ENCODE results near the genes PIERCE1, ENSG00000236543, LCN9 and KCNT1.

DNA sequence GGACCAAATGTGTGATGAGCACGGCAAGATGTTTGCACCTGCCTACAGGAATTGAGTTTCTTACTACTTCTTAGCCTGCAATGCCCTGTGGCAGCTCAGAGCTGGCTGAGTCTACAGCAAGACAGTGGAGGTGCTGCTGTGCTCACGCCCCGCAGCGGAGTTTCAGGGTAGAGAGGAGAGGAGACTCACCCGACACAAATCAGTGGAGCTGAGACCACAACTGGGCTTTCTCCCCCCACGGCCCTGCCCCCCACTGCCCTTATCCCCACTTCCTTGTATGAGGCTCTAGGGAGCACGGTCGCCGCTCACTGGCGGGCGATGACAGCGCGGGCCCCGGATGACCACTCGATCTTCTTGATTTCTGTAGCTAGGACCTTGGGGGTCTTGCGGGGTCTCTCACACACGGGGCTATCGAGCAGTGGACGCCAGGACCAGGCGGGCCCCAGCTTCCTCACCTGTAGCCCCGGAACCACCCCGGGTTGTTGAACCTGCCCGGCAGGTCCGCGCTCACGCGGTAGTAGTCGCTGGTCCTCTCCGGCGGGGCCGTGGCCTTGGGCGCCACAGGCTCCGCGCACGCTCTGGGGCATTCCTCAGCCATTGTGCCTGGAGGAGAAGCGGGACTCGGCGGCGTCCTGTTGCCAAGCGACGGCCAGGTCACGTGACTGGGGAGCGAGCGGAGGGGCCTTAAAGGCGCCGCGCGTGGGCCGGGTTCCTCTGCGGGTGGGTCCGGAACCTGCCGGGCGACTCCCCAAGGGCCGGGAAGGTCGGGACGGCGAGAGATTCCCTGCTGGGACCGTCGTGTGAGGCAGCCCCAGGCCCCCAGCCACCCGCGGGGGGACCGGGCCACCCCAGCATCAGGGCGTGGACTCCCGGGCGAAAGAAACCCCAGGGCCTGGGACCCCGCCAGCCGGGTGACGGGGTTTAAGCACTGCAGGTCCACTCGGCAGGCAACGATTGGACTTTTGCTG, at the start of gene PIERCE1:
PIERCE1 (minus strand) TSS at position 616 of the 968 bp plus-strand sequence.
- PRO-cap: bidirectional peak, plus-strand start at position 707 of the sequence, minus-strand start at position 580 of the sequence
- RAMPAGE, long total RNA: no peak

GRCh38 chr9:135613710-135614434, at the start of gene ENSG00000236543:
Gene ENSG00000236543, plus strand, starts transcription at chr9:135614183.
- PRO-cap: no peak
- RAMPAGE, long total RNA: no peak

GRCh38 chr9:135663148-135663560, at the start of gene LCN9:
Gene LCN9, plus strand, starts transcription at chr9:135663309.
- PRO-cap: no peak
- RAMPAGE, long total RNA: no peak

DNA sequence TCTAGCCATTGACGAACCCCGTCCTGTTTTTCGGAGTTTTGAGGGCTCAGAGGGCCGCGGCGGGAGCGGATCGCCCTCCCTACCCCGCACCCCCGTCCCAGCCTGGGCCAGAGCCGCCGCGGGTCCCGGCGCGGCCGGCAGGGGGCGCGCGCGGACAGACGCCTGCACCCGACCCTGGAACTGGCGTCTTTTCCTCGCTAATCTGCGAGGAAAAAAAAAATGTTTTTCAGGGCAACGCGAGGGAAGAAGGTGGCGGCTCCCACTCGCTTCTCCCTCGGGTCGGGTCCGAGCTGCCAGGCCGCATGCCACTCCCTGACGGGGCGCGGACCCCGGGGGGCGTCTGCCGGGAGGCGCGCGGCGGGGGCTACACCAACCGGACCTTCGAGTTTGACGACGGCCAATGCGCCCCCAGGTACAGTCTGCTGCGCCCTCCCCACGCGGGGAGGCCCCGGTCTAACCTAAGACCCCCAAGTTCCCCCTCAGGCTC, at the start of gene KCNT1:
KCNT1 (plus strand) TSS at position 229 of the 487 bp plus-strand sequence.
- PRO-cap: no peak
- RAMPAGE, long total RNA: no peak

DNA sequence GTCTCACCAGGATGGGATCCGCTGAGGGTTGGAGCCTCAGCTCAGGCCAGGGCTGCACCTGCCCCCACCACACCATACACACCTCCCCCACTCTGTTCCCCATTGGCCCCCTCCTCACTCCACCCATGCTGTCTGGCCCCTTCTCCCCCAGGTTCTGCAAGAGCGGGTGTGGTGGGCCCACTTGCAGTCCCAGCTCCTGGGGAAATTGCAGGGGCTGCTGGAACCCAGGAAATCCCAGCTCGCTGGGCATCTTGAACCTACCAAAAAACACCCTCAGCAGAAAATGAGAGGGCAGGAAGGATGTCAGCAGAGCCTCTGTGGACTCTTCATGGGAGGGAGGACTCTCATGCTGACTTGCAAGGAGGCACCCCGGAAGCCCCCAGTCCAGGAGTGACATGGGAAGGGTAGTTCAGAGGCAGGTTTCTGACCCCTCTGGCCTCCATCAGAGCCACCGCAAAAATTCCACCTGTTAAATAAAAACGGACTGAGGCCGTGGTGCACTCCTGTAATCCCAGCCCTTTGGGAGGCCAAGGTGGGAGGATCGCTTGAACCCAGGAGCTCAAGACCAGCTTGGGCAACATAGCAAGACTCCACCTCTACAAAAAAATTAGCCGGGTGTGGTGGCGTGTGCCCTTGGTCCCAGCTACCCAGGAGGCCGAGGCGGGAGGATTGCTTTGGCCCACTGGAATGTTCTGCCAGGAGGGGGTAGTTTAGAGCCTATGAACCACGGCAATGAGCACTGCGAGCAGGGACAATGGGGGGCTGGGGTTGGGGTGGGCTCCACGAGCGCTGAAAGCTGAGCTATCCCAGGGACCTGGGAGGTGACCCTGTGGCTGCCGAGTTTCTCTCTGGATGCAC, 12.4 kb upstream of the CAMSAP1 start:
- PRO-cap: no peak
- RAMPAGE, long total RNA: no peak

GRCh38 chr9:135980951-135981236, 19.7 kb upstream of the UBAC1 start:
- PRO-cap: no peak
- RAMPAGE, long total RNA: no peak

DNA sequence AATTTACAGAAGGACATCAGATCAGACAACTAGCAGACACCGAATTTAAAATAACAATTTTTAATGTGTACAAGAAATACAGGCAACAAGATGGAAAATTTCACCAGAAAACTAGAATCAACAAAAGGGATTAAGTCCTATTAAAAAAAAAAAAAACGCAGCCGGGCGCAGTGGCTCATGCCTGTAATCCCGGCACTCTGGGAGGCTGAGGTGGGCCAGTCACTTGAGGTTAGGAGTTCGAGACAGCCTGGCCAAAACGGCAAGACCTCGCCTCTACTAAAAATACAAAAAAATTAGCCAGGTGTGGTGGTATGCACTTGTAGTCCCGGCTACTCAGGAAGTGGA, 64.3 kb upstream of the UBAC1 start:
- PRO-cap: no peak
- RAMPAGE, long total RNA: no peak

GRCh38 chr9:136116038-136116917, 2.4 kb downstream of the TMEM250 start:
- PRO-cap: no peak
- RAMPAGE, long total RNA: no peak

- PRO-cap: no peak
- RAMPAGE, long total RNA: no peak
Observed at GRCh38 chr9:136340509-136341074, 13.3 kb downstream of the GPSM1 start.

- PRO-cap: no peak
- RAMPAGE, long total RNA: no peak
Observed at GRCh38 chr9:136377771-136378555, 4.5 kb upstream of the CARD9 start.

- PRO-cap: no peak
- RAMPAGE, long total RNA: no peak
Observed at GRCh38 chr9:136395073-136395543, 4.9 kb downstream of the SNAPC4 start.

DNA sequence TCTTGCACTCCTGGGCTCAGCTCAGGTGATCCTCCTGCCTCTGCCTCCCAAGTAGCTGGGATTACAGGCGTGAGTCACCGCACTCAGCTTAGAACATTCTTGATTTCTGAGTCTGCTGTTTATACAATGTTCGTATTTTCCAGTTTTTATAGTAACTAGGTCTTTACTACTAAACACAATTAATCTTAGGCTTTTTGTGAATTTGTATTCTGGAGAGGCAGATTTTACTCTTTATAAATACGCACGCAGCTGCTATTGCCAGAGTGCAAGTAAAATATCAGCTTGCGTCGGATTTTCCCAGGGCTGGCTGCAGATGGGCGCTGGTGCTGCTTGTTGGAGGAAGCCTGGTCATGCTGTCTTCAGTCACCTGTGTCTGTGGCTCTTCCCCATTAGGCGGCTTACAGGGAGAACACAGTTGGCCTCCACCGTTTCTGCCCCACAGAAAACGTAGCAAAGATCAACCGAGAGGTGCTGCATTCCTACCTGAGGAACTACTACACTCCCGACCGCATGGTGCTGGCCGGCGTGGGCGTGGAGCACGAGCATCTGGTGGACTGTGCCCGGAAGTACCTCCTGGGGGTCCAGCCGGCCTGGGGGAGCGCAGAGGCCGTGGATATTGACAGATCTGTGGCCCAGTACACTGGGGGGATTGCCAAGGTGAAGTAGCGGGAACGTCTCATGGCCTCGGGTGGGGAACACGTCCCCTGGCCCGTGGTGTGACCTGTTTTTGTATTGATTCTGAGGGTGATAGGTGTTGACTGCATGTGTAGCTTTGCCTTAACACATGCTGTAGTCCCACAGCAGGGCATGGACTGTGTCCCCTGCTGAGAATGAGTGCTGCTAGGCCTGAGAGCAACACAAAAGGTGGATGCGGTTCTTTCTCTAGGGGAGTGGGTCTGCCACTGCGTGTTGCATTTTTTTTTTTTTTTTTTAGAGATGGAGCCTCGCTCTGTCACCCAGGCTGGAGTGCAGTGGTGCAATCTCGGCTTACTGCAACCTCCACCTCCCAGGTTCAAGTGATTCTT, 6.4 kb downstream of the PMPCA start:
- PRO-cap: no peak
- RAMPAGE, long total RNA: no peak

DNA sequence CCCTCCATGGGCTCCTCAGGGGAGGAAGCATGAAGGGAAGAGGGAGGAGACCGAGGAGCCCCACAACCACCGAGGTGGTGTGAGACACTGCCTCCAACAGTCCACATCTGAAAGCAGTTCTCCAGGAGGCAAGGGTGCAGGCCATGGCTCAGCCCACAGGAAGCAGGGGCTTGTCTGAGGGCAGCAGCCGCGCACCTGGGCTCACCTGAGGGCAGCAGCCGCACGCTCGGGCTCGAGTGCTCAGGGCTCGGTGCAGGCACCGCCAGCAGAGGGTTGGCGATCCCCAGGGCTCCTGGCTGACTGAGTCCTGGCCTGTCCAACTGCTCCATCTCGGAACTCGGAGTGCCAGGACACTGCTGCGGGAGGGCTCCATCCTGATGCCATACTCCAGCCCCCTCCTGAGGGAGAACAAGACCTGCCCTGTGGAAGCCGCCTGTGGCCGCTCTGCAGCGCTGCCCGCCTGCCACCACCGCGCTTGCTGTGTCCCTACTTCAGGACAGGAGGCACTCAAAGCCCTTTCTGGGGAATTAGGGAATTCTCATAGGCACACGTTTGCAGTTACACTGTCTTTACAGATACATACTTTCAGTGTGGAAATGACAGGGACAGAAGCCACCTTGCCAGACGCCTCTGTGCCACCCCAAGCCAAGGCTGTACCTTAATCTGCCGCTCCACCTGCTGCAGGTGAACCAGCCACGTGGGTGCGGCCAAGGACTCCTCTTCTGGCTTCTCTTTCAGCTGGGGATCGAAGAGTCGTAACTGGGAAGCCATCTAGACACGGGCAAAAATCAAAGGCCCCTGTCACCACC, 16.0 kb upstream of the INPP5E start:
- PRO-cap: no peak
- RAMPAGE, long total RNA: no peak

- PRO-cap: no peak
- RAMPAGE, long total RNA: no peak
Observed at GRCh38 chr9:136459666-136460159, 20.1 kb upstream of the INPP5E start.

GRCh38 chr9:136481915-136482258, 953 bp downstream of the SEC16A start:
- PRO-cap: no peak
- RAMPAGE, long total RNA: no peak

GRCh38 chr9:136495215-136496419, 12.8 kb upstream of the SEC16A start:
- PRO-cap: no peak
- RAMPAGE, long total RNA: no peak

DNA sequence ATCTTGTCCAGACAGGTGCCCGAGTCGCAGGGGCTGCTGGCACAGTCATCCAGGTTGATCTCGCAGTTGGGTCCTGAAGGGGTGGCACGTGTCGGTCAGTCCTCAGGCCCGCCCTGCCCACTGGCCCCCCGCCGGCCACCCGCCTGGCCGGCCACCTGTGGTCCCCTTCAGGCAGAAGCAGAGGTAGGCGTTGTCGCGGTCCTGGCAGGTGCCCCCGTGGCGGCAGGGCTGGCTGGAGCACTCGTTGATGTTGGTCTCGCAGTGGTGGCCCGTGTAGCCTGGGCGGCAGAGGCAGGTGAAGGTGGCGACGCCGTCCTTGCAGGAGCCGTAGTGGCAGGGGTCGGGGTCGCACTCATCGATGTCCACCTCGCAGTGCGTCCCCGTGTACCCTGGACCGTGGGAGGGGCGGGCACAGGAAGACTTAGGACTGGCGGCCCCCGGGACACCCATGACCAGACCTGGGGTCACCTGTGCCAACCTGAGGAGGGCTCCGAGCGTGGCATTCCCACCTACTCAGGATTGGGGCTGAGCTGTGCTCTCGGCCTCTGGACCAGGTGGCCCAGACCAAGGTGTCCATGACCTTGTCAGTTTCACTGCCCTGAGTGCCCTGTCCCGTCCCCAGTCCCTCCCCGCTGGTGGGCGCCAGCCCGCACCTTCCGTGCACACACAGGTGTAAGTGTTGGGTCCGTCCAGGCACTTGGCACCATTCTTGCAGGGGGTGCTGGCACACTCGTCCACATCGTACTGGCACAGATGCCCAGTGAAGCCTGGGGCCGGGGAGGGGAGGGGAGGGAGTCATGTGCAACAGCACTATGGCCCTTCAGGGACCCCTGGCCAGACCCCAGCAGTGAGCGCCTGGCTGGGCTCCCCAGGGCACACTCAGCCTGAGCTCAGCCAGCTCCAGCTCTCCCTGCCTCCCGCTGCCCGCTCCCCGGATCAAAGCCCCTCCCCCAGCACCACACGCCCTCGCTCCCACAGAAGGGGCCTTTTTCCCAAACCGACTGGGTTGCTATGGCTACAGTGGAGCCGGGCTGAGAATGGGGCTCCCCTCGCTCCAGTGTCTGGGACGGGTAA, 30.2 kb downstream of the NOTCH1 start:
- PRO-cap: no peak
- RAMPAGE, long total RNA: no peak

- PRO-cap: unidirectional peak, plus-strand start at chr9:136548543
- RAMPAGE, long total RNA: no peak
Observed at GRCh38 chr9:136548358-136548628, 2.4 kb upstream of the NOTCH1 start.

GRCh38 chr9:136550294-136550768, 4.5 kb upstream of the NOTCH1 start:
- PRO-cap: no peak
- RAMPAGE, long total RNA: no peak

GRCh38 chr9:136655458-136656527, 6.9 kb upstream of the EGFL7 start:
- PRO-cap: no peak
- RAMPAGE, long total RNA: no peak